T47D (cell line): ENCODE measurements around a stretch of chr6.

DNA sequence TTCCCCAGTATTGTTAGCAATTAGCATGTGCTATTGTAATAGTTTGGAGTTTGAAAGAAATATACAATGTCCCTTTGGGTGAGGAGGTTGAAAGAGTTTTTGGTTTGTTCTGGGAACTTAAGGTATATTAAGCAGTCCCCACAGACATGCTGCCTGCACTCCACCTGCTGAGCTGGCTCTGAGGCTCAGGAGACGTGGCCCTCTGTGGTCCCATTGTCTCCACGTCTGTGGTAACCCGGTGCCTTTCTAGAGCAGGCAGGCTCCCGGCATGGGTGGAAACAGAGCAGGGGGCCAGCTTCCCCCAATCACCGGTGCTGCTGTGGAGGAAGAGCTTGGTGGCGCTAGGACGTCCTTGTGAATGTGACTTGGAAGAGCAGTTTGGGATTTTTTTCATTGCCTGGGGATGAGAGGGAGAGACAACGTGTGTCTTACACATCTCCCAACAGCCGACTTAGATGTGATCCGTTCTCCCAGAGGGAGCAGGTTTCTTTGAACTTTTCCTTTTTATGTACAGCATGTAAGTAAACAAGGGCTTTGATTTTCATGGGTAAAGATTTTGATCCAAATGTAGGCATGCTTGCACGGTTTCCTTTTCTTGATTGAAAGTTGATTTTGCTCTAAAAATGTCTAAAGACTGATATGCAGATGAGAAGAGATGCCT is 47.1 kb upstream of the CLDN20 start:
- RRBS, result no CpG with 5 or more reads among the region's 11 CpGs

GRCh38 chr6:155228544-155228999 is 35.2 kb upstream of the CLDN20 start:
- RRBS, result no CpG with 5 or more reads among the region's 8 CpGs

GRCh38 chr6:155418545-155418862 is 37.1 kb downstream of the NOX3 start:
- RRBS, result no CpG with 5 or more reads among the region's 4 CpGs

- RRBS, result no CpG with 5 or more reads among the region's 7 CpGs
These were observed 481.0 kb upstream of the NOX3 start for GRCh38 chr6:155936611-155937053.

DNA sequence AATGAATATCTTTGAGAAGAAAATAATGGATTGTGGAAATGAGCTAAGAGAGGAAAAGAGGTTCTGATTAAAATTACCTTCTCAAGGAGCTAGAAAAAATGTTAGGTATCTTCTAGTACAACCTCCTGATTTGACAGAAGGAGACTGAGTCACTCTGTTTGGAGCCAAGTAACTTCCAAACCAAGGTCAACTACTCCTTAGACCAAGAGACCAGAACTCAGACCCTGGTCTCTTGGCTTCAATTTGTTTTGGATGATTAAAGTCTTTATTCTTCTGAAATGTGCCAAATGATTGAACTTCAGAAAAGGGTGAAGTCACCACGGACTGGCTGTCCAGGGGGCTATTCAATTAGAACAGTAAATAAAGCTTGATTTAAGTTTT is 602.2 kb upstream of the ARID1B start:
- RRBS, result no CpG with 5 or more reads among the region's 1 CpG

DNA sequence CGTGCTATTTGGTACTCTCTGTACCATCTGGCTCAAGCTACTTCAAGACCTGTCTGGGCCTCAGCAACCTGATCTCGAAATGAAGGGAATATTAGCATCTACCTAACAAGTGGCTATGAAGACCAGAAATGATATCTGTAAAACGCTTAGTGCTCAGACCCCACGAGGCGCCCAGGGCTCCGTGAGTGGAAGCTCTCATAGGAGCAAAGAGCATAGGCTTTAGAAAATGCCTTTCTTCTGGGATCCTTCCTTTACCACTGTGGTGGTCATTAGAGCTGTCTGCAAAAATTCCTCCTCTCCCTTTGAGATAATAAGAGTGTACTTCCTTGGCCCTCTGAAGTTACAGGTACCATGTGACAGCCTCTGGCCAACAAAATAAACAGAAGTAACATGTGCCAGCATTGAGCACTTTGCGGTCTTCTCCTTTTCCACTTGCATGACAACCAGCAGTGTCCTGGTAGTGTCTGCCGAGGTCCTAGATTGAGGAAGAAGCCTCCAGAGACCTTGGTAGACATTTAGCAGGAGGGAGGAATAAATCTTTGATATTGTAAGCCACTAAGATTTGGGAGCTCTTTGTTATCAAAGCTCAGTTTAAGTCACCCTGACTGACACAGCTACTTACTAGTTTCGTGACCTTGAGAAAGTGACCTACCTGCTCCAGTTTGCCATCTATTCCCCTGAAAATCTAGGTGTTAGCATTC is 87.6 kb upstream of the ARID1B start:
- RRBS, result no CpG with 5 or more reads among the region's 9 CpGs

- RRBS, result no CpG with 5 or more reads among the region's 9 CpGs
These were observed 58.5 kb upstream of the ARID1B start for GRCh38 chr6:156718692-156719110.

GRCh38 chr6:156719111-156719430 is 58.1 kb upstream of the ARID1B start:
- RRBS, result no CpG with 5 or more reads among the region's 10 CpGs

DNA sequence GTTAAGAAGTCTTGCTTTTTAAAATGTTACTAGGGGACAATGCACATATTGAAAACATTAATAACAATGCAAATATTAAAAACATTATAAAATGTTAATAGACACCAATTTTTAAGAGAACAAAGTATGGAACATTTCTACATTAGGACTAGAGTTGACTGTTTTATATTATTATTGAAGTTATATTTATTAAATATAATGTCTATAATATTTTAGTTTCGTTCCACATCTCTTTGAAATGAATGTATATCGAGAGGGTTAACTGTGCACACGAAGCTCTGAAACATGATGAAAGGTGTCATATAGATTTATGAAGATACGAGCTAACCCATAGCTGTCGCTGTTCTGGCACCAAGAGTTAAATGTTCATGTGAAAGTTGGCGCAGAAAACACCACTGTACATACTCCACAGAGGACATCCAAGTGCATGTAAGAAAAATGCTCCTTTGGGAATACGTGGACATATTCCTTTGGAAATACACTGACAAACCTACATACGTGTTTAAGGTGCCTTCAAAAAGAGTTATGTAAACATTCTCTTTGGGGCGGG is 892 bp upstream of the ARID1B start:
- RRBS, result no CpG with 5 or more reads among the region's 9 CpGs

GRCh38 chr6:156886366-156886842 is 109.2 kb downstream of the ARID1B start:
- RRBS, result no CpG with 5 or more reads among the region's 8 CpGs

- RRBS, result no CpG with 5 or more reads among the region's 3 CpGs
These were observed 160.2 kb downstream of the ARID1B start for GRCh38 chr6:156937294-156937873.

- RRBS, result no CpG with 5 or more reads among the region's 8 CpGs
These were observed 200.7 kb downstream of the ARID1B start for GRCh38 chr6:156977763-156978457.

DNA sequence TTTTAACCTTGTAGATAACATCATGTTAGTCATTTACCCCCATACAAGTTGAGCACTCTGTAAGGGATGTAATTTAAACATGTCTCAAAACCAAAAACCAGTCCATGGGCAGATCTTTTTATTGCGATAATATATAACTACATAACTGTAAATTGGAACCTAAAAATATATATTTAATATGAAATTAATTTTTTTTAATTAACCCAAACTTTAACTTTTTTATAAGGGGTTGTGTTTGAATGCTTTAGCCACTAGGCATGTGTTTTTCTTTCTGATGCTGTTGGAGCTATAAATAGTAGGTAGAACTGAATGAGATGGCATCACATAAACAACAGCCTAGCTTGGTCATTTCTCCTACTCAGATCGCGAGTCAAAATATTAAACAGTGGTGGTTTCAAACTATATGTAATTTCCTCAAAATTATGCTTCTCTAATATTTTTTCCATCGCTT is 243.1 kb downstream of the ARID1B start:
- RRBS, result no CpG with 5 or more reads among the region's 4 CpGs

DNA sequence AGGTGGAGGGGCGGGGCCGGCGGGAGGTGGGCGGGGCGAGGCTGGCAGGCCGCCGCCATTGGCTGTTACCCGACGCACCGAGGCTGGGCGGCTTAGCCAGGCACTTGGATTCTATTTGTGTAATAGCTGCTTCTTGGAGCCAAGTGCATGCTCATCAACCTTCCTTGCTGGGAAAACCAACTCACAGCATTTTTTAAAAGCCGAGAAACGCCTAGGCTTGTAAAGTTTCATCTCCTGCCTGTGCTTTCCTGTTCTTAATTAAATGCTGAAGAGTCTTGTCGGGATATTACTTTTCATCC is 244.9 kb downstream of the ARID1B start:
- RRBS, result no CpG with 5 or more reads among the region's 14 CpGs

DNA sequence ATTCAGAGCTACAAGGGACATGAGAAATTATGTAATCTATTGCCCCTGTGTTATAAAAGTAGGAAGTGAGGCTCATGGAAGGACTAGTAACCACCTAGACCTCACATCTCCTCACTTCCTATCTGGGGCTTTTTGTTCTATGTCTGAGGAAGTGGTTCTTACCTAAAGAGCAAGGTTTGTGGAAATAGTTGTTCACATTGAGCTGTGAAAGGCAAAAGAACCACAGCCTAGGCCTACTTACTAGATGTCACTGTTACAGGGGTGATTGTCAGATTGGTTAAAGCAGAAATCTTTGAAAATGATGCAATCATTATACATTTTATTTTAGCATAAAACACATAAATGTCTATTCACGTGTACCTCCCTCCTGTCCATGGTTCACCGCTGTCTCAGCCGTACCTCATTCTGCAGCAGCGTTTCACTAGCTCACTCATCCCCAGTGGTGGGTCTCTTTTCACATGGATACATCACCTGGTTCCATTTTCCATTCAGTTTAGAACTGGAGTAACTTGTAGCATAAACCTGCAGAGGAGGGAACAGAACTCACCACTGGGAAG is 268.8 kb downstream of the TMEM242 start:
- RRBS, result no CpG with 5 or more reads among the region's 4 CpGs

DNA sequence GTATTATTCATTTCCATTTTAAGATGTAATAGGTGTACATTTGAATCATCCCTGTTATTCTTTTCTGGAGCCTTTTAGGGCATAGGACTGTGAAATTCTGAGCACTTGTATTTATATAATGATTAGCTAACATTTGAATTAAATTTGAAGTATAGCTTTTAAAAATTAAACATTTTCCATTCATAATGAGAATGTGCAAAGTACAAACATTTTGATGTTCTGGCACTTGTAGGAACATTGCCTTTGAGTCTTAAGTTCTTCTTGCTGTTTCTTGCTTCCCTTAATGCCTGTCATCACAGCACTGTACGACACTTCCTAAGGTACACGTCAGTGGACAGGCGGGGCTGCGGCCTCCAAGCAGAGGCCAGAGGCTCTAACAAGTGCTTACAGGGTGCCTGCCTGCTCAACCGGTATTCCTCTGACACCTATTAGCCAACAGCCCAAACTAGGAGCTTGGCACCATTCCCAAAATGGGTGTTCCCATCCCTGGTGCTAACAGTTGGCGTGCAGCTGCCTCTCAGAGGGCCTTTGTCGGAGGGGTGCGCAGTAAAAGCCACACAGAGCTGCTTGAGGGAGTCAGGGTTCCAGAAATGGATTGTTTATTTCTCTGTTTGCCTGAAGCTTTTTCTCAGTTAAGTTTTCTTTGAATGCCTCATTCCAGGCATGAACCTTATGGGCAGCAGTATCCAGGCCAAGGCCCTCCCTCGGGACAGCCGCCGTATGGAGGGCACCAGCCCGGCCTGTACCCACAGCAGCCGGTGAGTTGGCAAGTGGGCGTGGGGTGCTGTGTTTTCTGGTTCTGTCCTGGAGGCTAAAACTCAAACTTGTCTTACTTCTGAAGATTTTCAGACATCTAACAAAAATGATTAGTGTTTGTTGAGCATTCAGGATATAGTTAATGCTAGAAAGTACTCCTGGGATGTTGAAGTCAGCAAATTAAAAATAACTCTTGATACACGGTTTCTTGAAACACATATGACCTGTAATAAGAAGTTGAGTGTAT is 124.9 kb downstream of the TMEM242 start:
- RRBS, result no CpG with 5 or more reads among the region's 15 CpGs

DNA sequence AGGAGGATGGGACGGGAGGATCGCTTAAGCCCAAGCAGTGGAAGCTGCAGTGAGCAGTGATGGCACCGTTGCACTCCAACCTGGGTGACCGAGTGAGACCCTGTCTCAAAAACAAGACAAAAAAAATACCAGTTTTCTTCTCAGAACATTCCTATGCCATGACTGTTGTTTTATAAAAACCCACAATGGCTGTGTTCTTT is 103.5 kb downstream of the TMEM242 start:
- RRBS, result no CpG with 5 or more reads among the region's 4 CpGs

- RRBS, result 88% methylated on average over 4 of the region's 11 CpGs
These were observed 86.5 kb downstream of the TMEM242 start for GRCh38 chr6:157236899-157237098.

GRCh38 chr6:157269058-157270086 is 53.9 kb downstream of the TMEM242 start:
- RRBS, result 25% methylated on average over 4 of the region's 20 CpGs

DNA sequence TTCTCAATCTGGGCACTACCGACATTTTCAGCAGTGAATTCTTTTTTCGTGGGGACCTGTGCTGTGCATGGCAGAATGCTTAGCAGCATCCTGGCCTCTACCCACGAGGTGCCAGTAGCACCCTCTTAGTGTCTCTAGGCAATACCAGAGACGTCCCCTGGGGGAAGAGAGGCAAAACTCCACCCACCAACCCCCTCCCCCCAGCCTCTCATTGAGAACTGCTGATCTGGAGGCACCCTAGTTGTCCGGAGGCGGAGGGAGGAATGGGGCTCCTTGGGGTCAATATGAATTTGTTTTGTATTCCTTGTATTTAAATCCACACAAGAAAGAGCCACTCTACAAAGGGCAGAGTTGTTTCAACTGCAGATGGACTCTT is 50.1 kb downstream of the TMEM242 start:
- RRBS, result 93% methylated on average over 2 of the region's 6 CpGs